Skin of body (tissue), 2 donors: ENCODE data around the gene LIFR.

DNA sequence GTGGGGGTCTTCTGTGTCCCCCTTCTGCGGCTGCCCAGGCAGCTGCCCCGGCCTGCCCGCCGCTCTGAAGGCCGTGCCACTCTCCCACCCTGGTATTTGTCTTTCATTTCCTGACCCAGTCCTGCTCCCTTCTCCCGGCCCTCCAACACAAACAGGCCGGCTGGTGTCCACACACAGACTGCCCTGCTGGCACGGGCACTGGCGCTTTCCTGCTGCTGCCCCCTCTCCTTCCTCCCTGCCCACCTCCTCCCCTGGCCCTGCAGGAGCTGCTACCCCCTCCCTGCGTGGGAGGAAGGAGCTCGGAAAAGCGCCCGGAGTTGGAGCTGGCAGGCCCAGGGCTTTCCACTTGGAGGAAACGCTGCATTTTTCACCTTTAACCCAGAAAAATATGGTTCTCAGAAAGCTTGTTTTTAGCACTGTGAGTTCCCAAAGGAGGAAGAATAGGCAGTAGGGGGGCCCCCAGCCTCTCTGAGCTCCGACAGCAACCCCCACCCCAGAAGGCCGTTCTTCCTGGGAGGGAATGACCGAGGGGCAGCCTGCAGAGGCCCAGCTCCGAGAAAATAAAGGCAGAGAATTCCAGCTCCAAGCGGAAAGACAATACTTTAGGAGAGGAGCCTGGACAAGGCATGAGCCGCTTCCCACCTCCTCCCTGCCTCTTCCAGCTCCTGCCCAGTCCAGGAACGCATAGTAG, 89.1 kb downstream of the LIFR start:
- RAMPAGE, long total RNA, result no peak

GRCh38 chr5:38540139-38540907, 16.1 kb downstream of the LIFR start:
- RAMPAGE, long total RNA, result no peak

DNA sequence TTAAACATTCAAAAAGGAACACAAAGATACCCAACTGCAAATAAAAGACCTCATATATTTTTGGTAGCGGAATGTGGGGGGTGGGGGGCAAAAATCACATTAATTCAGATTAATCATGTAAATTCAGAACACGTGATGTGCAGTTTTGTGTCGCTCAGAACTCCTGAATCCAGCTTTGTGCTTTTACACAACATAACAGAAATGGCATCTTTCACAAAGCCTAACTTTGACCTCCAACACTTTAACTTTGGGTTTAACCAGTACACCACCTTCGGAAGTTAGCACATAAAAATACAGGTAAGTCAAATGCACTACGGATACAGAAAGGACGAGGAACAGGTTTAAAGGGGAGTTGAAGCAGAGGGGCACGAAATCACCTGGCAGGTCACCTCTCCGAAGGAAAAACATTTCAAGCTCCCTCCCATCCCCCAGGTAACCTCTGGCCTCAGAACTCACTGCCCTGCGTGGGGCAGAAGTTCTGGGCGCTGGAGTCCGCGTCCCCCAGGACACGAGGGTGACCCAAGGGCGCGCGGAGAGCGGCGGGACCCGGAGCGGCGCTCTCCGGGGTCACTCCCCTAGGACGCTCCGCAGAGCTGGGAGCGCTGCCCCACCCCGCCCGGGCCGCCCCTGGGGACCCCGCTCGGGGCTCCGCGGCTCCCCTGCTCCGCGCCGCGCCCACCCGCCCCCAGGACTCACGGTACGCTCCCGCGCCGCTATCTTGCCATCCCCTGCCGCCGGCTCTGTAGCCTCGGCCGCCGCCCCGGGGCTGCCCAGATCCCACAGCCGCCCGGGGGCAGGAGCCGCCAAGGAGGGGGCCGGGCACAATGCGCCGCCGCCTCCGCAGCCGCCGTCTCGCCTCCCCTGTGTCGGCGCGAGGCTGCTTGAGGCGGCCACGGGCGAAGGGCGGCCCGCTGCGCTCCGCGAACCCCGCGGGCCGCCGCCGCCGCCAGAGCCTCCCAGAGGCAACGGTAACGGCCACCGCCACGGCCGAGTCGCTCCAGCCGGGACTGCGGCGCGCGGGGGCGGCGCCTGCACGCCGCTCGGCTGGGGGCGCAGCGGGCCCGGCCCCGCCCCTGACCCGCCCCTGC, at the start of gene LIFR:
Gene LIFR (minus strand): TSS at position 1,009 of the 1,088 bp plus-strand sequence.
- RAMPAGE, long total RNA, result no peak

GRCh38 chr5:38594882-38595739, 38.7 kb upstream of the LIFR start:
- RAMPAGE, long total RNA, result no peak

DNA sequence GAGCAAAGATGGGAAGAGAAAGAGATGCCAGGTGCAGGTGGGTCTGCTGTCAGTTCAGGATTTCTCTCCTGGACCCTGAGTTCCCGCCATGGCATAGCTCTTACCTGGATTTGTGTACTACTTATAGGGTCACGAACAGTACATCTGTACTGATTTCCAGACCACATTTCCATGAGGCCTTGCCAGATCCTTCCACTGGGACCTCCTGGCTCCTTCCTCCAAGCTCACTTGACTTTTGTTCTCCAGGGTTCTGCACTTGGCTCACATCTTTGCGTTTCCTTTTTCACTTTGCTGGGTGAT, 44.9 kb upstream of the LIFR start:
- RAMPAGE, long total RNA, result no peak

DNA sequence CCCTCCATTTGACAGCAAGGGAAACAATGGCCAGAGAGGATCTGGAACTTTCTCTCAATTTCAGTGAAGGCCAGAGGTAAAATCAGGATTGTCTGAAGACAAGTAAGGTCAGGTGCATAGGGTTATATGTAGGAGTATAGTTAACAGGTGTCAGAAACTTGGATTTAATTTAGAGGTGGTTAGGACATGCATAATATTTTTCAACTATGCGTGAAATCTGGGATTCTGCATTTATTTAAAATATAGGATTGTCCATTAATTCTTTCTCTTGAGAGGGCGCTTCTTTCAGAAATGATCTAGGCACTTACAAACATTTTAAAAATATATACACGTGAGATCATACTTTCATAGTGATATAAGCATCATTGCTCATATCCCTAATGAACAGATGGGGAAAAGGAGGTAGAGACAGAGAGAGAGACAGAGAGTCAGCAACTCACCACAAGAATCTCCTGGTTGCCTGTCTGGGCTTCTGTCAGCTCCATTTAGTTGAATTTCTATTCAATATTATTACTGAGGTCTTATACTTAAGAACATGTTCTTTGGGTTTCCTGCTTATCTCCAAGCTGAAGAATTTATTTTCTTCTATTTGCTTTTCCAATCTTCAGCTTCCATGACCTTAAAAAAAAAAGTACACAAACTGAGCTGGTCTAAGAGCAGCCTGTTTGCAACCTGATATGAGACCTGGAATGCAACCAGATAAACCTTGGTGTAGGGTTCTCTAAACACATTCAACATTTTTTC, 51.4 kb upstream of the LIFR start:
- RAMPAGE, long total RNA, result no peak

DNA sequence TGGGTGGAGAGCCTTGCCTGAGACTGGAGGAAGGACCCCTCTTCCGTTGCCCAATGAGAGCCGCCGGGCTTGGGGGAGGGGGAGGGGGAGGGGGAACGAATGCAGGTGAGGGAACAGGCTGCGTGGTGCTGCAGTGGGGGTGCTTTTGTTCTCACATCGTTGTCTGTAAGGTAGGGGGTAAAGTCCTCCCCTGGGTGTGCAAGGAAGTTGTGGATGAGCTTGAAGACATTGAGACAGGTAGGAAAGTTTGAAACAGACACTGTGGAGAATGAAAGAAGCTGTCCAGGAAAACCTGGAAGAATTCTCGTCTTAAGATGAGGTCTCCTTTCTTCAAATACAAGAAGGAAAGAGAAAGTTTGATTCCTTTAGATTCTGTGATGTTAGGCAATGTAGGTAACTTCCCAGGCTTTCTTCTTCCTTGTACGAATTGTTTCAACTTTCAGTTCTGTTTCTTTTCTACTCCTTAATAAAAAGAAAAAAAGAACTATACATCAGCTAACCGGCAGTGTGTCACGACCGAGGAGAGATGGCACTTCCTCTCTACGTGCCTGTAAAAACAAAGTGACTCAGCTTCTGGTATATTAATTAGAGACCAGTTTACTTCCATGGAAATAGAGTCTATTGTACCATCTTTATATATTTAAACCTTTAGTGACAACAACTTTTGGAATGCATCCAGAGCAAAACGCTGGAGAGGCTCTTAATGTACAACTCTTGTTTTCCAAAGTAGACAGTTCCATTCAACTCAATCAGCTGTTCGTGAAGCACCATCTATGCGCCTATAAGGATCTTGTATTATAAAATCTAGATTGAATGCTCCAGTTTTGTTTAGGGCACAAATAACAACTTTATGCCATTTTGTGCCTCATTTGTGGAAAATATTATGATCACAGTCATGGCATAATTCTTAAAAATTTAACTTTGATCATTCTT, 94.4 kb upstream of the LIFR start:
- RAMPAGE, long total RNA, result no peak

- RAMPAGE, long total RNA, result no peak
Observed at GRCh38 chr5:38909278-38910084, 63.7 kb downstream of the OSMR start.

DNA sequence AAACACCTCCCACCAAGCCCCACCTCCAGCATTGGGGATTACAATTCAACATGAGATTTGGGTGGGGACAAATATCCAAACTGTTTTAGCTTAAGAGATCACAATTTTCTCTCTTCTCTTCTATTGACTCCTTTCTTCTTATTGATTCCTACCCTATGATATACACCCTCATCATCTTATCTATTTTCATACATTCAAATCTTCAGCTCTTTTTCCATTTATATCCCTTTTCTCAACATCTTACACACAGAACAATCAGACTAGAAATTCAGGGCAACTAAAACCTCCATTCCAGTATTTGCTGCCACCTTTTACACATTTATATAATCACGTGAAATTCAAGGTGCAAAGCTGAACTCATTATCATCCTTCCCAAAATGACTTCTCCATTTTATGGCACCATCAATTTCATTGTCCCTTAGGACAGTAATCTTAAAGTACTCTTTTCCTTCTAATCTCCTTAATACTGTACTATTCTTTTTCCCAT, 6.8 kb downstream of the RICTOR start:
- RAMPAGE, long total RNA, result no peak

- RAMPAGE, long total RNA, result no peak
Observed at GRCh38 chr5:39068809-39069515, 5.2 kb downstream of the RICTOR start.

DNA sequence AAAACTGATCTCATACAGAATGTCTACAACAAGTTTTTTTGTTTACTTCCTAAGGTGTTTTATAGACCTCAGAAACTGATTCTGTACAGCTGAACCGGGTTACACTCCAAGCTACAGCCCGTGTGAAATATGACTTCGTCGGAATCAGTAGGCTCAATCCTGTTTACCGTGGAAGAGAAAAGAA, 1.2 kb downstream of the RICTOR start:
- RAMPAGE, long total RNA, result no peak

GRCh38 chr5:39076838-39077710, 2.9 kb upstream of the RICTOR start:
- RAMPAGE, long total RNA, result no peak

DNA sequence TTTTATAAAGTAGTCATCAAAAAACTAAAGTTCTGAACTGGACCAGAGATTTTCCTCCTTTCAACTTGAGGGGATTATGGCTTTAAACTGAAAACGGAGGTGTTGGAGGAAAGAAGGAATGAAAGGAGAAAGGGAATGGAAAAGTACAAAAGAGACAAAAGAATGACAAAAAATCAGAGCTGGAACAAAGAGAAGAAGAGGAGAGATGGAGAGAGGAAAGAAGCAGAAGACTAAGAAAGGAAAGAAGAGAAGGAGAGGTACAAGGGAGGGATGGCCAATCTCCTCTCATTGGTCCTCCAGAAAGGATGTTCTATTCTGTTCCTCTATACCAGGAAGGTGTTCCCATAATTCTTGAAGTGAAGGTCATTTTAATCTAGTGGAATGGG, 59.1 kb upstream of the RICTOR start:
- RAMPAGE, long total RNA, result no peak

GRCh38 chr5:39202297-39203223, 16.8 kb downstream of the FYB1 start:
- RAMPAGE, long total RNA, result no peak

DNA sequence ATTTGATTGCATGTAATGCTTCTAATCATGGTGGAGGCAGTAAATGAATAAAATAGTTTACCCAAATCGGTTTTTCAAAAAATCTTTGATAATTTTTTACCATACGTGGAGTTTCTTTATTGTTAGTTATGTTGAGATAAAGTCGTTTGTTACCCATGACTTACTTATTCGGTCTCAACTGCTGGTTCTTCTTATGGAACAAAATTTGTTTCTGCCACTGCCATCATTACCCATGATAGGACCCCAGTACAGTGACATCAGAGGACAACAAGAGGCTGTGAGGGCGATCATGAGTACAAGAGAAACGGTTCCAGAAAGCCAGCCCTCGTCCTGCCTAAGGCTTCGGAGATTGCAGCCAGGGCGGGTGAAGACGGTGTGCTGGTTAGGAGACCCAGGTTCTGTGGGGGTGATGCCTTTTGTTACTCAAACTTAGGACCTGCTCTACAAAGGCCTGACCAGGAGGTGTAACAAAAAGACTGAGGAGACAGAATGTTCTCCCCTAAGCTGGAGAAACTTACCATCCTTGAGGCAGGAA, 10.9 kb downstream of the FYB1 start:
- RAMPAGE, long total RNA, result no peak

DNA sequence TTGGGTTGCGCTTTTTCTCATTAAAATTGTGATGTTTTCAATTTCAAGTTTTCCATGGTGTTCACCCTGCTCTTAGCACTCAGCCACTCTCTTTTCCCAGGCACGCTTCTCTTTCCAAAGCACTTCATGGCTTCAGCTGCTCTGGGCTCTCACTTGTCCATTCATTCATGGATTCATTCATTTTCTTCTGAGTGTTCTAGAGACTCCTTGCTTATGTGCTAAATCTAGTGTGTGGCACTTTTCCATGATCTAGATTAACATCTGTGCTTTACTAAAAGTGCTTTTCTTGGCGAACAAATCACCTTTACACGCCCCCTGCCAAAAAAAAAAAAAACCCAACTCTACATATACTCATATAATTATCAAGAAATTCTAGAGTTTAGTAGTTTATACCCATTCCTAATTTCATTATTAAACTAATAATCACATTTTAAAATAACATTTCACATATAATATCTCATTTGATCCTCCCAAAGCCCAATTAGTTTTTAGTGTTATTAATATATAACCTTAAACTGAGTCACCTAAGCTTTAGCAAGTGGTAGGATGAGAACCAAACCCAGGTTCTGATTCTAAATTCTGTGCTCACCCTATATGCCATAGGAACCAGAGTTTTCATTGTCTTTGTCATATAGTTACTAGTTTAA, 6.5 kb downstream of the FYB1 start:
- RAMPAGE, long total RNA, result no peak

DNA sequence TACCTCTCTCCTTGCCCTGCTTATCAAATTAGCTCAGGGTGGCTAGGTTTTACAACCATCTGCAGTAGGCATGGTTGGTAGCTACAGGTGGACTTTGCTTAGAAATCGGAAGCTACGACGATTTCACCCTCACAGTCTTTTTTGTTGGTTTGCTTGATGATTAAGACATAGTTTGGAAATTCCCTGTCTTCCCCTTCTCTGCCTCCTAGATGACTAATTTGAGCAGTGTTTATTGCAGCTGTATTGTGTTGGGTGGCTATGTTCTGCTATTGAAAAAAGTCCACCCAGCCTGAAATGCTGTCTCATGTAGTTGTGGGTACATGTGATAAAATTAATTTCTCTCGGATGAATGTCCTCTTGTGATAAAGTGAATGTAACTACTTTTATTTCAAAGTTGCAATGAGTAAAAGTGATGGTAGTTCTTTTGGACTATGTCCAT, 37.2 kb upstream of the FYB1 start:
- RAMPAGE, long total RNA, result no peak

DNA sequence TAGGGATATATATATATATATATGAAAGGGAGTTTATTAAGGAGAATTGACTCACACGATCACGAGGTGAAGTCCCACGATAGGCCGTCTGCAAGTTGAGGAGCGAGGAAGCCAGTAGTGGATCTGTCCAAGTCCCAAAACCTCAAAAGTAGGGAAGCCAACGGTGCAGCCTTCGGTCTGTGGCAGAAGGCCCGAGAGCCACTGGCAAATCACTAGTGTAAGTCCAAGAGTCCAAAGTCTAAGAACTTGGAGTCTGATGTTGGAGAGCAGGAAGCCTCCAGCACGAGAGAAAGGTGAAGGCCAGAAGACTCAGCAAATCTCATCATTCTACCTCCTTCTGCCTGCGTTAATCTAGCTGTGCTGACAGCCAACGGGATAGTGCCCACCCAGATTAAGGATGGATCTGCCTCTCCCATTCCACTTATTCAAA, 23.8 kb upstream of the DAB2 start:
- RAMPAGE, long total RNA, result no peak

- RAMPAGE, long total RNA, result no peak
Observed at GRCh38 chr5:39473276-39473769, 48.5 kb upstream of the DAB2 start.

GRCh38 chr5:40409997-40410991, 269.4 kb upstream of the PTGER4 start:
- RAMPAGE, long total RNA, result no peak